Mesenchymal stem cell of the bone marrow (primary cell): ENCODE measurements around a stretch of chr7.

- CAGE, long polyA plus RNA: no peak
These were observed 5.2 kb upstream of the BRI3 start for GRCh38 chr7:98276188-98276841.

- CAGE, long polyA plus RNA: no peak
These were observed 909 bp downstream of the BRI3 start for GRCh38 chr7:98282051-98283138.

GRCh38 chr7:98283139-98283668 lies 1.7 kb downstream of the BRI3 start:
- CAGE, long polyA plus RNA: no peak

DNA sequence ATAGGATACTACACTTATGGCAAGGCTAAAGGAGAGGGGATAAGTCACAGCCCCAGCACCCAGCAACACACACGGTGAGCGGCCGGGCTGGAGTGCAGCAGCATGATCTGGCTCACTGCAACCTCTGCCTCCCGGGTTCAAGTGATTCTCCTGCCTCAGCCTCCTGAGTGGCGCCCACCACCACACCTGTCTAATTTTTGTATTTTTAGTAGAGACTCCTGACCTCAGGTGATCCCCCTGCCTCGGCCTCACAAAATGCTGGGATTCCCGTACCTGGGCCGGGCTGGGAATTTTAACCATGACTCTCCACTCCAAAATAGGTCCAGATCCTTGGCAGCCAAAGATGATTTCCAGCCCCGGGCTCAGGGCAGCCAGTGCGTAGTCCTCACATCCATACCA lies 10.7 kb downstream of the BRI3 start:
- CAGE, long polyA plus RNA: no peak

GRCh38 chr7:98296755-98297498 lies 15.4 kb downstream of the BRI3 start:
- CAGE, long polyA plus RNA: no peak

GRCh38 chr7:98307441-98308314 lies 26.2 kb downstream of the BRI3 start:
- CAGE, long polyA plus RNA: no peak

- CAGE, long polyA plus RNA: no peak
These were observed 33.8 kb downstream of the BRI3 start for GRCh38 chr7:98315279-98315695.

GRCh38 chr7:98328890-98329943 lies 47.7 kb downstream of the BRI3 start:
- CAGE, long polyA plus RNA: no peak

DNA sequence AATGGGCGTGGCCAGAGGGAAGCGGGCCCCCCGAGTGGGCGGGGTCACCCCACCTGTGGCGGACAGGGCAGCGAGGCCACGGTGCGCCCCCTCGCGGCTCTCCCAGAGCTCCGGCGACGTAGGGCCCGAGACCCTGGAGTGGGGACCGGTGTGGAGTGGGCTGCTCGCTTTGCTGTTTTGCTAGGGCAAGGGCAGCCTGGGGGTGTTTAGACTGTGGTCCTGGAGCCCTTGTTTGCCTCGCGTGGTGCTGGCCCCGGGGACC lies 286 bp upstream of the BAIAP2L1 start:
- CAGE, long polyA plus RNA: no peak

DNA sequence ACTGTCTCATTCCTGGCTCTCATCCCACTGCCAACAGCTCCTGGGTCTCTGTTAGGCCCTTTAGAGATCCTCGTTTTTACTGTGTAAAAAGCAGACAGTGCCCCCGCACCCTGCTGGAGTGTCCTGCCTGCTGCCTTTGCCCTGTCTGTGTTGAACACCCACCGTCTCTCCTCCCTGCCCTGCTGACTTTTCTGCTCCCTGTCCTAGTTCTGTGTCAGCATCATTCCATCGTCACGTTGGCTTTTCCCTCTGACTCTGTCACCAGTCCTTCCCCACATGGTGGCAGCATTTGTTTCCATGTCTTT lies 44.0 kb downstream of the TRRAP start:
- CAGE, long polyA plus RNA: no peak

- CAGE, long polyA plus RNA: no peak
These were observed 79.3 kb downstream of the SMURF1 start for GRCh38 chr7:99064359-99065230.

DNA sequence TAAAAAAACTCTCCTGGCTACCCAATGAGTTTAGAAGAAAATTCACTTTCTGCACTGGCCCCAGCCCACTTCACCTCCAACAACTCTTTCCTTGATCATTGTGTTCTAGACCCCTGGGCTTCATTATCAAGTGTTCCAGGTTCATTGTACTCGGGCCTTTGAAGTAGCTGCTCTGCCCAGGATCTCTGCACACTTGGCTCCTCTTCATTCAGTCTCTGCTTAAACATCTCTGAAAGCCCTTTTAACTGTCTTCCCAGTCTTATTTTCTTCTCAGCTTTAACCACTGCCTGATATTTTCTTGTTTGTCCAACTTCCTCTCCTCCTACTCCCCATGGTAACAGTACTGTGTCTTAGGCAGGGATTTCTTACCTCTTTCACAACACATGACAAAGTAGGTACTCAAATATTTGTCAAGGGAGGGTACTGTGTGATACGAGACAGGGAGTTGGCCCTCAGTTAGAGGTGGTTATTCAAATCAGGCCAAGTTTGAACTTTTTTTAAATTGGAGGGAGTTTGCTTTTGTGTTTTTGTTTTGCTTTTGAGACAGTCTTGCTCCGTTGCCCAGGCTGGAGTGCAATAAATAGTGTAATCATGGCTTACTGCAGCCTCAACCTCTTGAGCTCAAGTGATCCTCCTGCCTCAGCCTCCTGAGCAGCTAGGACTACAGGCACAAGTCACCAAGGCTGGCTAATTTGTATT lies 2.3 kb upstream of the KPNA7 start:
- CAGE, long polyA plus RNA: no peak

- CAGE, long polyA plus RNA: no peak
These were observed 11.4 kb upstream of the KPNA7 start for GRCh38 chr7:99219246-99219697.

DNA sequence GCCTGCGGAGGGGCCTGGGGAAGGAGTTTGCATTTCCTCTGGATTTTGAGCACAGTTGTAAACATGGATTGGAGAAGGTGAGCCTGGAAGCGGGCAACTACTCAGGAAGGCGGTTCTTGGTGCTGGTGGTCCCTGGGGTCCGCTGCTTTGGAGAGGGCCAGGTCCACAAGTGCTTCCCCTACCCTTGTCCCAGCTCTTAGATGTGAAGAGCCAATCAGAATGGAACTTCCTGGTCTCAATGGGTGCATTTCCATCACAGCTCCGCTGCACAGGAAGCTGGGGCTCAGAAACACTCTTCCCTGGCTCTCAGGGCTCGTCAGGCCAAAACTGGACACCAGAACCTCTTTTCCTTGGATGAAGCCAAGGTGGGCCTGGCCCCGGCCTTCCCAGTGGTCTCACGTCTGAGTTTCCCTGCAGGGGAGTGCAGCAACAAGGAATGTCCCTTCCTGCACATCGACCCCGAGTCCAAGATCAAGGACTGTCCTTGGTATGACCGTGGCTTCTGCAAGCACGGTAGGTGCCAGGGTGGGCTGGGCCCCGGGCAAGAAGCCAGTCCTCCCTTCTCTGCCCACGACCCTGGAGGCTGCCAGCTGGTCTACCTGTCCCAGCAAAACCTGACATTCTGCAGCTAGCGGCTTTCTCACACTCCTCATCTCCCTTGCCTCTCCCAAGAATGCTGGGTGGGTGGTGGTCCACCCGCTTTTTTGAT lies 11.3 kb downstream of the CPSF4 start:
- CAGE, long polyA plus RNA: no peak

- CAGE, long polyA plus RNA: no peak
These were observed 10.7 kb downstream of the ZNF394 start for GRCh38 chr7:99489316-99489906.

DNA sequence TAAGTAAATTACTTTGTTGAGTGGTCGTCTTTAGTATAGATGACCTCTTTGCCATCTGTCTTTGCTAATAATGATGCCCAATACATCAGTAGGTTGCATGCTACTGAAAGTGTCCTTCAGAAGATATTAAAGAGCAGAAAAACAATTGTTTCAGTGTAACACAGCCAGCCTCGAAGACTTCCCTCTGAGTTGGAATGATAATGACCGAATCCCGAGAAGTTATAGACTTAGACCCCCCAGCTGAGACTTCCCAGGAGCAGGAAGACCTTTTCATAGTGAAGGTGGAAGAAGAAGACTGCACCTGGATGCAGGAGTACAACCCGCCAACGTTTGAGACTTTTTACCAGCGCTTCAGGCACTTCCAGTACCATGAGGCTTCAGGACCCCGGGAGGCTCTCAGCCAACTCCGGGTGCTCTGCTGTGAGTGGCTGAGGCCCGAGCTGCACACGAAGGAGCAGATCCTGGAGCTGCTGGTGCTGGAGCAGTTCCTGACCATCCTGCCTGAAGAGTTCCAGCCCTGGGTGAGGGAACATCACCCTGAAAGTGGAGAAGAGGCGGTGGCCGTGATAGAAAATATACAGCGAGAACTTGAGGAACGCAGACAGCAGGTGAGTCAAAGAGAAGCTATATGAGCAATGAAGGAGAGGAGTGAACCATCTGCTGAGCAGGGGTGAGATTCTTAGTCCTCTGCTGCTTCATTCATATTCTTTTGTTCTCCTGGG lies 1.6 kb downstream of the ZKSCAN5 start:
- CAGE, long polyA plus RNA: no peak

DNA sequence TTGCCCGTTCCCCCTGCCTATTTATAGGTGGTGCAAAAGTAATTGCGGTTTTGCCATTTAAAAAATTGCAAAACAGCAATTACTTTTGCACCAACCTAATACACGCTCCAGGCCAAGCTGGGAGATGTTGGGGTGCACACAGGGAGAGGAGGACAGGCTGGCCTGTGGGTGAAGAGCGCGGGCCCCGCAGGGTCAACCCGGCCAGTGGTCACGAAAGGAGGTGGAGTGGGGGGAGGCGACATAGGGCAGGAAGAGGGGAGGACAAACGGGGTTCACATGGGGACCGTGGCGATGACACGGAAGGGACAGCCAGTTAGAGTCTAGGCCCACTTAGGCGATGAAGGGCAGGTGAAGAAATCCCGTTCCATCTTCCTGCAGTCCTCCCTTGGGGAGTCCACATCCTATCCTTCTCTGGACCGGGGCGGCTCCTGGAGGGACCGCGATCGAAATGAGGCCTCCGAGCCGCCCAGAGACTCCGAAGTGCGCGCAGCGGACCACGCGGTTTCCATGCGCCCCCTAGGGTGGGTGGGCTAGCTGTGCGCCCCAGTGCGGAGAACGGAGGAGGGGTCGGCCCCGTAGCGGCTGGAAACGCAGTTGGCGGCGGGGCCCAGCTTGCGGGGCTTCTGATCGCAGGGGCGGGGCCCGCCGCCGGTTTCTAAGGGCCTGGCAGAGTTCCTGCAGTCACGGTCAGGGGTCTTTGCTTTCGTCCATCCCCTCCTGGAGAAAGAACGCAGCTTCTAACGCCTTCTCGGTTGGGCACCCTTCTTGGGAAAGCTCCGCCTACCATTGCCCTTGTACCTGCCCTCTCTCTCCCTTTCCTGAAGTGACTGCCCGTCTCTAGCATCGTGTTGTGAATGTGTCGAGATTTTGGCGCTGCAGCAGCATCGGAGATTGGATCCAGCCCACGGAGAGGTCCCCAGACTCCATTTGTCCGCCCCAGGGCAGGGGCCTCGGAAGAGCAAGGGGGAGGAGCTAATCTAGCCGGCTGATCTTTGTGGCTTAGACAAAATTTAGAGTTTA lies 18.0 kb upstream of the TMEM225B start:
- CAGE, long polyA plus RNA: no peak

DNA sequence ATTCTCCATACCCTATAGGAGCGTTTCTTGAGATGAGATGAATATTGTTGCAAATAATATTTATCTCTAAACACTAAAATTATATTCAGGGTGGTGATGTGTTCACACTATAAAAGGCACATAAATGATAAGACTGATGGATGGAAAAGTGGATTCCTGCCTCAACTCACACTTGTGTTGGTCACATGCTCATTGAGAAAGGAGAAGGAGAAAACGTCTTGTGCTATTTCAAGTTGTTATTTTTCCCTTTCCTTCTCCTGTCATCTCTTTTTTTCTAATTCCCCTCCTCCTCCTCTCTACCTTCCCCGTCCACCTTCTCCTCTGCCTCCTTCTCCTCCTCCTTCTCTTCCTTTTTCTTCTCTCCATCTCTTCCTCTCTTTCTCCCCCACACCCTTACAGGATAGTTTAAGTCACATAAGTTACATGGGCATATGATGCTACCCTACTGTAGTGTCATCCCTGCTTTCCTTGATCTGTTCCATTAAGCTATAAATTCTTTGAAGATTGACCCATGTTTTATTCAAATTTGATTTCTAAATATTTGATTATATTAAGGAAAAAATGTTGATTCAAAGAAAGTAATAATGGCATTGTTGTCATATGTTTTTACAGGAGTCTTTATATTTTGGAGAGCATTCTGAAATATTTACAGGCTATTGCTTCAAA lies 29.2 kb downstream of the CYP3A5 start:
- CAGE, long polyA plus RNA: no peak

DNA sequence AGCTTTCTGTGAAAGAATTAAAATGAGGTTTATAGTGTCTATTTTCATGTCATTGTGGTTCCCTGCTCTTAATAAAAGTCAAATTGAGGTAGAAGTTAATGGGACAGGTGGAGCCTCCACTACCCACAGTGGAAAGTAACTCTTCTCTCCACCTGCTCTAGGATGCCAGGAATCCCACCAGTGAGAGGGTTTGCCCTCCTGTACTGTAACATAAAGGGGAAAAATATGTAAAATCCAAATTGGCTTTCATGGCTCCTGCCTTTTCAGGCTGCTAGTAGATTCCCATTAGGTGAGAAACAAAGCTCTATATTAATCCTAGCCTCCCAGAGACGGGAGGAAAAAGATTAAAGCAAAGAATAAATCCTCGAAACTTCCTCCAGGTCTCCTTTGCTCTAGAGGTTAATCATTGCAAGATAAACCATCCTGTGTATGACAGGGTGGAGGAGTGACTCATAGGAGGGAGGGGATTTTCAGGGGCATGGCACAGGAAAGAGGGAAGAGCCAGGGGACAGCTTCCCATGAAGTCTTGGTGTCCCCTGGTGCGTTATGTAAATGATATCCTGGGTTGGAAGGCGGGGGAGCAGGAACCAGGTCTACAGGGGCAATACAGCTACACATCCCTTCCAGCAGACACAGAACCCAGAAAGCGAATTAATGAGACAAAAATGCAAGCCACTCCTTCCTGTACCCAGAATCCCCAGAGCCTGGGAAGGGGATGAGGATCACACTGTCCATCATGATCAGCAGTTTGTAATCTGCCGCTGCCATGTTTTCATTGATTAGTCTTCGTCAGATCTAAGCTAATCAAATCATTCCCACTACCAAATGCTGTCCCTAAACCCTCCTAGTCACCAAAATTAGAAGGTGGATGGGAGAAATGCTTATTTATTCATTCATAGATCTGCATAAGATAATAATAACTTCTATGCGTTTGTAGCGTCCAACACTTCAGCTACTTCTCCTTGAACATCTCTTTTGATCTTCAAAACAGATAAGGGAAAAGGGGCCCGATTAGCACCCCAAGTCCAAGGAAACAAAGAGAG lies 712 bp downstream of the CYP3A5 start:
- CAGE, long polyA plus RNA: no peak

DNA sequence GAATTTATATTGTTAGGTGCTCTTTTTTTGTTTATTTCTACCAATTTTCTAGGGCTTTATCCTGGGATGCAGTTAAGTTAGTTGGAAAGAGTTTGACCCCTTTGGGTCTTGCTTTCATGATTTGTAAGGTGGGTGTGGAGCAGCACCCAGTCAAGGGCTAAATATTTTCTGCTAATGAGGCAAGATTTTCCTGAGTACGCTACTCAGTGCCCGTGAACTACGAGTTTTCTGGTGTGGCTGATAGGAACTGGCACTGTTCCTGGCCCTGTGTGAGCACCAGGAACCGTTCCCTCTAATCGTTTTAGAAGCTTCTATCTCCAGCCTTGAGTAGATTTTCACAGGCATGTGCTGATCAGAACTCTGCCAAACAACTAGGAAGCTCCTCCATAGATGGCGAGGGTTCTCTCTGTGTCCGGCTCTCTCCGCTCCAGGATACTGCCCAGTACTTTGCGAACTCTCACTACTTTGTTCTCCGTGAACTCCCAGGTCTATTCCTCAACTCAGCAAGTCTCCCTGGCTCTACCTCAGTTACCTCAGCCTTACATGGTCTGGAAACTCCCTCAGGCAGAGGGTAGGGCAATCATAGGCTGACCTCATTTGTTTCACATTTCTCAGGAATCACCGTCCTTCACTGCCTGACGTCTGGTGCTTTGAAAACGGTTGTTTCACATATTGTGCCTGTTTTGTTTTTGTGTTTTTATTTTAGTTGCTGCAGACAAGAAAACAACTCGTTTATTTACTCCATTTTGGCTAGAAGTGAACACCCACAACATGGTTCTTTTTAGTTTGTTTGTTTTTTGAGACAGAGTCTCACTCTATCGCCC lies 17.7 kb downstream of the TRIM4 start:
- CAGE, long polyA plus RNA: no peak